Endometrial microvascular endothelial cells (primary cell): ENCODE measurements around the genes FBXO47, STARD3 and GRB7.

GRCh38 chr17:38796841-38797468 is 2.4 kb downstream of the PIP4K2B start:
- RAMPAGE, long total RNA, result no peak

DNA sequence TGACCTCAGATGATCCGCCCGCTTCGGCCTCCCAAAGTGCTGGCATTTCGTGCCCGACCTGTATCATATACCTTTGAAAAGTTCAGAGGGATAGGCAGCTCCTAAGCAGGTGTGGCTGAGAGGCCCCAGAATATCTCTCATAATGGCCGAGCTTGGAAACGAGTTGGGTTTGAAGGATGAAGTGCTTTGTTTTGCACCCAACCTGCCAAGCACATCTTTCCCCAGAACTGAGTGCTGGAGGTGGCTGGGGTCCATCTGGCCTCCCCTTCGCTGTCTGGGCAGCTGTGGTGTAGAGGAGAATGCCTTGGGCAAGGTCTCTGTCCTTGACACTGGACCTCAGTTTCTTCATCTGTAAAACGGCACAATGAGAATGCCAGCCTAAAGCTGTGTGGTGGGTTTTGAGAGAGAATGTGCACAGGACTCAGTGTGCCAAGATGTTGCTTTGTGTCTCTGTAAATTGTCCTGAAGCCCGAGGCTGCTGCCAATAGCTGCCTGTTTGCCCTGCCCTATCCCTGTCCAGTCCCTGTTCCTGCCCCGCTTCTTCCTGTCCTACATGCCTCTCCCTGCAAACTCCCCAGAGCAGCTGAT is 15.2 kb downstream of the LASP1 start:
- RAMPAGE, long total RNA, result no peak

DNA sequence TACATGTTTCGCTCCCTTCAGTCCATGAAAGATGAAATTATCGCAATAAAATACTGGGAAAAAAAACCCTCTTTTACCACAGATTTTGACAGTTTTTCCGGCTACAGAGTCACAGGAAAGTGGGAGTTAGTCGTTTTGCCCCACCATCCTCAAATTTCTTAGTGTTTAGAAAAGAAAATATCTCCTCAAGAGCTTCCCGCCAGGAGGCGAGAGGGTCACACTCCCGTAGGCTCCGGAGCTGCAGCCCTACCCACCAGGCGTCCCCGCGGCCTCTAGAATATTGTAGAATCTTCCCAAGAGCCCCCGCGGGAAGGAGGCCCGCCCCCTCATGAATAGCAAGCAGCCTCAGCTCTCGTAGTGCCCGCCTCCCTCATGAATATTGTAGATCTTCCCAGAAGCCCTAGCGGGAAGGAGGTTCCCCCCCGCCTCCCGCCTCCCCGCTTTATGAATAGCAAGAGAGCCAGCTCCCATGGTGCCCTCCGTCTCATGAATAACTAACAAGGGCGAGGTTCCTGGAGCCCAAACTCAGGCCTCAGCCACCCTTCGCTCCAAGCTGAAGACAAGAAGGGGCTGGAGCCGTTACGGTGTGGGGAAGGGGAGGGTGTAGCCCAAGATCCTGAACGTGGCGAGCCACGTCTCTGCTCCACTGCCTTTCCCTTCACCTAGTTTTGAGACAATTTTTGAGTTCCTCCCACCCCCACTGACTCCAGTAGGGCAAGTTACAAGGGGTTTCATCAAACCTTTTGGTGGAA is at the start of gene FBXO47:
FBXO47 (minus strand) TSS at position 252 of the 752 bp plus-strand sequence.
- RAMPAGE, long total RNA, result no peak

- RAMPAGE, long total RNA, result no peak
Measured at GRCh38 chr17:39016222-39016586, 49.0 kb upstream of the FBXO47 start.

GRCh38 chr17:39064305-39064734 is 87.1 kb downstream of the PLXDC1 start:
- RAMPAGE, long total RNA, result no peak

DNA sequence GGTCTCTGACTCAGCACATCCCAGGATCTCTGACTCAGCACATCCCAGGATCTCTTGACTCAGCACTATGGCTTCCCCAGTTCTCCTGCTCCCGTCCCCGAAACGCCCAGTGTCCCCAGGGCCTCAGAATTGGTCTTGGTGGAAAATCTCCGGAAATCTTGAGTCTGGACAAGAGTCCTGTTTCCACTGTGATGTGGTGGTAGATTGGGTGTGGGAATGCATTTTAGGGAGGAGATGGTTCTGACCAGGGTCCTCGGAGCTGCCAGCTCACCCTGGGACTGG is 19.2 kb downstream of the PLXDC1 start:
- RAMPAGE, long total RNA, result no peak

DNA sequence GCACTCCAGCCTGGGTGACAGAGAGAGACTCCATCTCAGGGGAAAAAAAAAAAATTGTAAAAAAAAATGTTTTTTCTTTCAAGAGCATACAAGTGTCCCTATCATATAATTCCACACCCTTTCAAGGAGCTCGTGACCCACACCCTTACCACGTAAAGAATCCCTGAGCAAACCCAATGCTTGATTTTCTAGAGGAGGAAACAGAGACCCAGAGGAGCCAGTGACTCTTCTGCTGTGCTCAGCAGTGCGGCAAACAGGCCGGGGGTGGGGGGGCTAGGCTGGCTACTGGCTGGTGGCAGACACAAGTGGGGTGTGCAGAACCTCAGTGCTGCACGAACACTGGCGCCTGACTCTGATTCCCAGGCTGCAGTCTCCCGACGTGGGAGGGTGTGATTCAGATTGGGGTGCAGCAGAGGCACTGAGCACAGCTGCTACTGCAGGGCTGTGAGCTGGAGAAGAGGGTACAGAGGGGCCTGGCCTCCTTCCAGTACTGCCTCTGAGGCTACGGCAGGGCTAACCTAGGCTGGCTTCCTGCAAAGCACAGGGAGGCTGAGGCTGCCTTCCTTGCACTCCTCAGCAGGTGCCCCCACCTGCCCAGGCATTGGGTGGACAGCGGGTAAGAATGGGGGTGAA is 8.0 kb downstream of the RPL19 start:
- RAMPAGE, long total RNA, result no peak

GRCh38 chr17:39282545-39283059 is 56.9 kb upstream of the STAC2 start:
- RAMPAGE, long total RNA, result no peak

- RAMPAGE, long total RNA, result no peak
Measured at GRCh38 chr17:39365290-39365949, 36.0 kb downstream of the FBXL20 start.

- RAMPAGE, long total RNA, result no peak
Measured at GRCh38 chr17:39443401-39443913, 7.6 kb downstream of the MED1 start.

- RAMPAGE, long total RNA, result no peak
Measured at GRCh38 chr17:39470862-39471910, 9.9 kb downstream of the CDK12 start.

- RAMPAGE, long total RNA, result no peak
Measured at GRCh38 chr17:39636907-39638098, at the start of gene STARD3. Gene STARD3, plus strand, starts transcription at chr17:39637144.

DNA sequence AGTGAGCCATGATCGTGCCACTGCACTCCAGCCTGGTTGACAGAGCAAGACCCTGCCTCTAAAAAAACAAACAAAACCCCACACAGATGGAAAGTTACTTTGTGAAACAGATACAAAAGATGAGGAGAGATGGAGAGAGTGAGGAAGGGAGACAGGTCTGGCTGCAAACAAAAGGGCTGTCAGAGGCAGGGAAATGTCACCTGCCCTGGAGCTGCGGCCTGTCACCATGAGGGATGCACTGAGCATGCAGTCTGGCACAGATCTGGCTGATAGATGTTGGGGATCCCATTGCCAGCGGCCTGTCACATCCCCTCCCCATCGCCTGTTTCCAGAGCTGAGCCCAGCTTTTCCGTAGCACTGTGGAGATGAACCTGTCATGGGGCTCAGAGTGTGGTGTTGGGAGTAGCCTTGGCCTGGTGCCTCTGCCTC is 13.8 kb downstream of the STARD3 start:
- RAMPAGE, long total RNA, result no peak

DNA sequence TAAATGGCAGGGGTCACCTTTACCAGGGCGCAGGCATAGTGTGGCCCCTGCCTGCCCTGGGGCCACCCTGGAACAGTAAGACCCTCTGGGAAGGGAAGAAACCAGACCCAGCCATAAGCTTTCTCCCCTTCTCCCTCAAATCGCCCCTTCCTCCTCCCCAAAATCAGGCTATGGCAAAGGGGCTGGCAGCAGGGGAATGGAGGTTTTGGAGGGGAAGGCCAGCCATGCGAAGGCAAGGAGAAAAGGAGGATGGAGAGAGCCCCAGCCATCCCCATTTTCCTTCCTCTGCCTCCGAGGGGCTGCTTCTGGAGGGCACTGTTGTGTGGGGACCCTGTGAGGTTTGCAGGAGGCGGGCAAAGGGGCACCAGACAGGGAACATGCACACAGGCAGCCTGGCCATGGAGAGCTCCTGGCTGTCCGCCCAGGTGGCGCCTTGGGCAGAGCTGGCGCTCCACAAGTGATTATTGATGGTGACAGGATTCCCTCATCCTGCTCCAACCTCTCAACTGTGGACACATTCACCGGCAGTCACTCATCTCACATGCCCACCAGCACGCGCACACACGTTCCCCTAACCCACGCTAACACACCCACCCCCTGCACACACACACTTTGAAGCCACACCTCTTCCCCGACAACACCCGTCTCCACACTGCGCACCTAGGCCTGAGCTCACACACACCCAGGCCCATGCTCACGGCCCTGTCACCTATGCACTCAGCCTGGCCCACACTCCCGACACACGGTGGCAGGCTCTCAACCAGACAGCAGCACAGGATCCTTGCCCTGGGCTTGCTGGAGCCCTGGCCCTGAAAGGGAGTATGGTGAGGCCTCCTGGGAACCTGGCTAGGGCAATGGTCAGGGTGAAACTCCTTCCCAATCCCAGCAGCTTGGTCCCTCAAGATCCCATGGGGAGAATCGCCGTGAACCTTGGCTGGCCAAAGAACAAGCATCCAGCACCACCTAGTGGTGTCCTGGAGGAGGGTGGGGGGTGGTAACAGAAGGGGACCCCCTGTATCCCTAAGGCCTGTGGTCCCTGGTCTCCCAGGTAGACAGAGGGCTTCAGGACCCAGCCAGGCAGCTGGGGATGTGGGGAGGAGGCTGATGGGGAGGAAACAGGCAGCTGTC is 3.5 kb downstream of the PNMT start:
- RAMPAGE, long total RNA, result no peak

DNA sequence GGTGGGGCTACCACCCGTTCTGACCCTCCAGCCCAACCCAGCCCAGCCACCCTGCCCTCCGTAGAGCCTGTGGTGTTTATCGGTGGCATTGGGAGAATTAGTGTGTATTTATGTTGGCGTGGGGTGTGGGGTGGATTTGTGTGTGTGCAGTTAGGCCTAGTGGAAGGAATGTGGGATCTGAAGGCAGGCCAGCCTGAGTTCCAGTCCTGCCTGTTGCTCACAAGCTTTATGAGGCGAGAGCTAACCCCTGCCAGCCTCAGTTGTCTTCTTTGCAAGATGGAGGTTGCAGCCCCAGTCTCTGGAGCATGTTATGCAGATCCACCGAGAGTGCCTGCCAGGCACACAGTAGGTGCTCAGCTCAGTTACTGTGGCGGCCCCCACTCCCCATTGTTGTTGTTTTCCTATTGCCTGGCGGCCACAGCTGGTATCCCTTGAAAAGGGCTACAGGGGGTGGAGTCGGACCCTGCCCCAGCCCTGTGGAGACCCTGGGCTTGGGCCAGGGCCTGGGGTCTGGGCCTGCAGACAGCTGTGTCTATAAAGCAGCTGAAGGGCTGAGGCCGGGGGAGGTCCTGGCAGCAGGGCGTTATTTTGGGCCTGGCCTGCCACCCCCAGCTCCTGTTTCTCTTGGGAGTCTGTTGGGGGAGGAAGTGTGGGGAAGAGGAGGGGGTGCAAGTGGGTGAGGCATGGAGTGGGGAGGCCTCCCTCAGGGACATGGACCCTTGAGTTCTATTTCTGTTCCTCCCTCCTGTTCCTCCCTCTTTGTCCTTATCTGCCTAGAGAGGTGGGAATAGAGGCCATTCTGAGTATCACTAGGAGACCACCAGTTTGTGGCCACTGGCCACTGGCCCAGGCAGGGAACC is 5.2 kb downstream of the ERBB2 start:
- RAMPAGE, long total RNA, result no peak

DNA sequence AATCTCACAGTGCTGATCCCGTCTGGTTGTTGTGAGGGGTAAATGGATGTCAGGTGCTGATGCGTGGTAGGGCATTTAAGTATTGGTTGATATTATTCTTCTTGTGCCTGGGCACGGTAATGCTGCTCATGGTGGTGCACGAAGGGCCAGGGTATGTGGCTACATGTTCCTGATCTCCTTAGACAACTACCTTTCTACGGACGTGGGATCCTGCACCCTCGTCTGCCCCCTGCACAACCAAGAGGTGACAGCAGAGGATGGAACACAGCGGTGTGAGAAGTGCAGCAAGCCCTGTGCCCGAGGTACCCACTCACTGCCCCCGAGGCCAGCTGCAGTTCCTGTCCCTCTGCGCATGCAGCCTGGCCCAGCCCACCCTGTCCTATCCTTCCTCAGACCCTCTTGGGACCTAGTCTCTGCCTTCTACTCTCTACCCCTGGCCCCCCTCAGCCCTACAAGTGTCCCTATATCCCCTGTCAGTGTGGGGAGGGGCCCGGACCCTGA is 11.9 kb downstream of the ERBB2 start:
- RAMPAGE, long total RNA, result no peak

DNA sequence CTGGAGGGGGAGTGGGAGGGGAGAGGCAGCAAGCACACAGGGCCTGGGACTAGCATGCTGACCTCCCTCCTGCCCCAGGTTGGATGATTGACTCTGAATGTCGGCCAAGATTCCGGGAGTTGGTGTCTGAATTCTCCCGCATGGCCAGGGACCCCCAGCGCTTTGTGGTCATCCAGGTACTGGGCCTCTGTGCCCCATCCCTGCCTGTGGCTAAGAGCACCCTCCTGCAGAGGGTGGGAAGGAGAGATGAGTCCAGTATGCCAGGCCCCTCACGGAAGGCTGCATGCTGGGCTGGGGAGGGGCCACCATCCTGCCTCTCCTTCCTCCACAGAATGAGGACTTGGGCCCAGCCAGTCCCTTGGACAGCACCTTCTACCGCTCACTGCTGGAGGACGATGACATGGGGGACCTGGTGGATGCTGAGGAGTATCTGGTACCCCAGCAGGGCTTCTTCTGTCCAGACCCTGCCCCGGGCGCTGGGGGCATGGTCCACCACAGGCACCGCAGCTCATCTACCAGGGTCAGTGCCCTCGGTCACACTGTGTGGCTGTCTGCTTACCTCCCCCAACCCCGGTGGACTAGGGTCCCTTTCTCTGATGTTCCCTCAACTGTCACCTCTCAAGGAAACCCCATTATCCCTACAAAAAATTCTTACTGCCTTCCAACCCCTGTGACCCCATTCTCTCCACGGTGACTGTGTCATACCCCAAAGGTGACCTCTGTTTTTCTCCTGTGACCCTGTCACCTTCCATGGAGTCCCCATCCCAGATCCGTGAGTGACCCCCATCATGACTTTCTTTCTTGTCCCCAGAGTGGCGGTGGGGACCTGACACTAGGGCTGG is 3.6 kb downstream of the MIEN1 start:
- RAMPAGE, long total RNA, result no peak

GRCh38 chr17:39737209-39738058 is at the start of gene GRB7:
Gene GRB7, plus strand, starts transcription at chr17:39737938.
- RAMPAGE, long total RNA, result no peak

GRCh38 chr17:39753799-39754779 is 16.4 kb downstream of the GRB7 start:
- RAMPAGE, long total RNA, result no peak

GRCh38 chr17:39812357-39813013 is 51.6 kb downstream of the IKZF3 start:
- RAMPAGE, long total RNA, result no peak